Right common carotid artery plus branches (tissue), 1 donor: ENCODE data around the gene CPT1B.

DNA sequence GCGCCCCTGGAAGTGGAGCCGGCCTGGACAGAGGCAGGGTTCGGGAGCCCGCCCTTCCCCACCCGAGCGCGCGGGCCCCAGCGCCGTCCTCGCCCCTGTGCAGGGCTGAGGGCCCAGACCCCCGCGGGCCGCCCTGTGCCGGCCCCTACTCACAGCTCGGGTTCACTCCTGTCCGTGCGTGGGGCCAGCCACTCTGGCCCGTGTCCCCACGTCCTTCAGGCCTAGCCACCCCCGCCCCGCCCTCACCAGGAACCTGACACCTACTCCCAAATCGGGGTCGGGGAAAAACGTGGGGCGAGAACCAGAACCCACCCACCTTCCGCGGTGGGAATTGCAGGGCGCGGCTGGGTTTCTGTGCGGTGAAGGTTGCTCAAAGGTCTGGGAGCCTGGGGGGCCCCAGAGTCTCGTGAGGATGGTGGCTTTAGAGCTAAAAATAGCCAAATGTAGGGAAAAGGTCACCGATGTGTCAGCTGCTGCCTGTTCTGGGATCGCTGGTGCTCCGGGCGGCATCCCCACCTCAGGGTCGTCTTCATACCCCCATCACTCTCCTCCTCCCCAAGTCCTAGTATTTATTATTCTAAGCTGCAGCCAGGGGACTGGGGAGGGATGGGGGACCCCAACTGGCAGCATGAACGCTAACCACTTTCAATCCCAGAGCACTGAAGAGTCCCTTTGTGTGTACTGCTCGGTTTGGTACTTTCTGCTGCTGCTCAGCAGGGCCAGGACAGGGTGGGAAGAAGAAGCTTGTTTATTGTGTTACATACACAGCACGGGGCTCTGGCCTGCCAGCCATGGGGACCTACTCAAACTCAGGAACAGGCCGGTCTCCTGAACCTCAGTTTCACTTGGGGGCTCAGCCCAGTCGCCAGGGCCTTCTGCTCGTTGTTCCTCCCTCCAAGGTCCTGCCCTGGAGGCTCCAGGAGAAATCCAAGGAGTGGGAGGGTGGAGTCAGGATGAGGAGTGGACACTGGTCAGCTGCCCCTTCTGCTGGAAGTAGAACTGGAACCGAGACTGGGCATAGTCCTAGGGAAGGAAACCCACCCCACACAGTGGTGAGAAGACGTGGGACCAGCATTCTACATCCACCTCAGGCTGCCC, at the start of gene CPT1B:
CPT1B (minus strand) TSS at position 195 of the 1,098 bp plus-strand sequence.
- PRO-cap = bidirectional peak, plus-strand start at position 480 of the sequence, minus-strand start at position 380 of the sequence

DNA sequence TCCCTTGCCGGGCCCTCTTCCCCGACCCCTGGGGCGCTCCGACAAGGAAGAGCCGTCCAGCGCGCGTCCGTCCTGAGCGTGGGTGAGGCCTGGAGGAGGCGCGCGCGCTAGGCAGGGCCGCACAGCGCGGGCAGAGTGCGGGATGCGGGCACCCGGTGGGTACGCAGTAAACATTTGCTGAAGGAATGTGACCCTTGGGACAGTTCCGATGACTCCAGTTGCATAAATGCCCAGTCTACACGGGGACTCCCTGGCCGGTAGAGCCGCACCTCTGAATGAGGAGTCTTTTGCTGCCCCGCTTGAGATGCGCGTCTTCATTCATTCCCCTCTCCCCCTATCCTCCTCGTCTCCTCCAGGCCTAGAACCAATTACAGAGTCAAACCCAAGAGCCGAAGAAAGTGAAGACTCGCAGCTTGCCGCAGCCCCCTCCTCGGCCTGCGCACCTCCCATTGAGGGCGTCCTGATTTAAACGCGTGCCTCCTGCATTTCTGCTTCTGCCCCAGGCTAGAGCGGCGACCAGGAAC, 655 bp upstream of the CHKB start:
- PRO-cap = no peak

- PRO-cap = no peak
These were observed 7.1 kb downstream of the MAPK8IP2 start for GRCh38 chr22:50607660-50608065.

DNA sequence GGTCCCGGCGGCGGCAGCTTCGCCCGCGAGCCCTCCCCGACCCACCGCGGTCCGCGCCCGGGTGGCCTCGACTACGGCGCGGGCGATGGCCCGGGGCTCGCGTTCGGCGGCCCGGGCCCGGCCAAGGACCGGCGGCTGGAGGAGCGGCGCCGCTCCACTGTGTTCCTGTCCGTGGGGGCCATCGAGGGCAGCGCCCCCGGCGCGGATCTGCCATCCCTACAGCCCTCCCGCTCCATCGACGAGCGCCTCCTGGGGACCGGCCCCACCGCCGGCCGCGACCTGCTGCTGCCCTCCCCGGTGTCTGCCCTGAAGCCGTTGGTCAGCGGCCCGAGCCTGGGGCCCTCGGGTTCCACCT, 17.3 kb upstream of the ACR start:
- PRO-cap = no peak

DNA sequence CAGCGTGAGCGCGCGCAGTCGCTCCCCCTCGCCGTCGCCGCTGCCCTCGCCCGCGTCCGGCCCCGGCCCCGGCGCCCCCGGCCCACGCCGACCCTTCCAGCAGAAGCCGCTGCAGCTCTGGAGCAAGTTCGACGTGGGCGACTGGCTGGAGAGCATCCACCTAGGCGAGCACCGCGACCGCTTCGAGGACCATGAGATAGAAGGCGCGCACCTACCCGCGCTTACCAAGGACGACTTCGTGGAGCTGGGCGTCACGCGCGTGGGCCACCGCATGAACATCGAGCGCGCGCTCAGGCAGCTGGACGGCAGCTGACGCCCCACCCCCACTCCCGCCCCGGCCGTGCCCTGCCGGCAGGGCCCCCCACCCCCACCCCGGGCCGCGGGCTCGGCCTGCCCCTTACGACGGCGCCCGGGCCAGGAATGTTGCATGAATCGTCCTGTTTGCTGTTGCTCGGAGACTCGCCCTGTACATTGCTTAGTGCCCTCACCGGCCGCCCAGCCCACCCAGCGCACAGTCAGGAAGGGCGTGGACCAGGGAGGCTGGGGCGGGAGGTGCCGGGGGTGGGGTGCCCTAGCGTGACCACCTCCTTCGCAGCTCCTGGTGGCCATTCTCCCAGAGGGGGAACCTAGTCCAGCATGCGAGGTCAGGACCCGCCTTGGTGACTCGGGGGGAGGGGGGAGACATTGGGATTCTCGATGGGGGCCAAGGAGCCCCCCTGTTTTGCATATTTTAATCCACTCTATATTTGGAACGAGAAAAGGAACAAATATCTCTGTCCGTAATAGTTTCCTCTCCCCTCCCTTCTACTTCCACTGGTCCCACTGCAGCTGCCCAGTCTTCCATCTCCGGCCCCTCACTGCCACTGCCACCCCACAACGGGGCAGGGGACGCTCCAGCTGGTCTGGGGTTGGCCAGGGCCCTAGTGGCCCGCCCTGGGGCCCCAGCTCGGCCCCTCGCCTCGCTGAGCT, 6.7 kb upstream of the ACR start:
- PRO-cap = no peak